Epithelial cell of prostate (primary cell): ENCODE data around the genes BBIP1, ADRA2A and VTI1A.

DNA sequence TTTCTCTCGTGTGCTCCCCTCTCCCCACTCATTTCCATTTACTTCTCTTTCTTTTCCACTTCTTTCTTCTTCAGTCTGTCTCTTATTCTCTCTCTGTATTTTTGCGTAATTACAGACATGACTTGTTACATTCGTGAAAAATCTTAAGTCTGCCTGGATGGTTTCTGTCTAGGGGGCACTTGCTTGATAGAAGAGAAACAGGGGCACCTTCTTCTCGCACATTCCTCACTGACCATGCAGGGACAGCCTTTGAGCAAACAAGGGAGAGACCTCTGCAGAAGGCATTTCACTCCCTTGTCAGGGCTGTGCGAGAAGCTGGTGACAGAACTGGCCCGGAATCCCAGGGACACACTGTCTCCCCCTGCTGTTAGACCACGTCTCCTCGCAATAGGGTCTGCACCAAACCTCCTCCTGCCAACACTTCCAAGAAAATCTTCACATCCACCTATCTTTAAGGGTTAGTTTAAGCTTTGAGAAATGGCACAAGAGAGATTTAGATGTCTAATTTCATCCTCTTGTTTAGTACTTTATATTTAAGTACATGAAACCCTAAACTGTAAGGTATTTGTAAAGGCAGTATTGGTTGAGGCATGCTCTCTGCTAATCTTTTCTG lies 36.8 kb downstream of the RBM20 start:
- RRBS, result no CpG with 5 or more reads among the region's 8 CpGs

DNA sequence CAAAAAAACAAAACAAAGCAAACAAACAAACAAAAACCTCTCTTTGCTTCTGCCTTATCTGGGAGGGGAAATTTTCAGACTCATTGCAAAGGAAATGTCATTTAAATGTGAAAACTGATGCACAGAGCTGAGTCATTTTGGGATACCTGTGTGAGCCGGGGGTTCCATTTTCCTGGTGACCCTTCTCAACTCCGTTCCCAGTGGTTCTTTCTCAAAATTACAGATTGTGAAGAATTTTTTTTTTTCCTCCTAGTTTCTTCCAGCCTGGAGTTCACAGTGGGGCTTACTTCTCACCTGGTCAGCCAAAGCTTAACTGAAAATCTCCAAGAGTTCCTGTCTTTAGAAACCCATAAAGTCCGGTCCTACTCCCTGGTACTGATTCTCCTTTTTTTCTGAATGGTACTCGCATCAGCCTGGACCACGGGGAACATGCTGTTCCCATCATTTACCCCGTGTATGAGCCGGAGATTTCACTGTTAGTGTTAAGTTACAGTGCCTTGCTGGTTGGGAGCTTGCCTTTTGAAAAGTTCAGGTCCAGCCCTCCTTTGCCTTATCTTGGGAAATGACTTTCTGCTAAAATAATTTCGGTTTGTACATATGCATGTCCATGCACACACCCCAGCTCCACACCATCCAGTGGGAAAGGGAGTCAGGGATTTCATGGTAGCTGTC lies 57.0 kb downstream of the RBM20 start:
- RRBS, result 92% methylated on average over 2 of the region's 8 CpGs

DNA sequence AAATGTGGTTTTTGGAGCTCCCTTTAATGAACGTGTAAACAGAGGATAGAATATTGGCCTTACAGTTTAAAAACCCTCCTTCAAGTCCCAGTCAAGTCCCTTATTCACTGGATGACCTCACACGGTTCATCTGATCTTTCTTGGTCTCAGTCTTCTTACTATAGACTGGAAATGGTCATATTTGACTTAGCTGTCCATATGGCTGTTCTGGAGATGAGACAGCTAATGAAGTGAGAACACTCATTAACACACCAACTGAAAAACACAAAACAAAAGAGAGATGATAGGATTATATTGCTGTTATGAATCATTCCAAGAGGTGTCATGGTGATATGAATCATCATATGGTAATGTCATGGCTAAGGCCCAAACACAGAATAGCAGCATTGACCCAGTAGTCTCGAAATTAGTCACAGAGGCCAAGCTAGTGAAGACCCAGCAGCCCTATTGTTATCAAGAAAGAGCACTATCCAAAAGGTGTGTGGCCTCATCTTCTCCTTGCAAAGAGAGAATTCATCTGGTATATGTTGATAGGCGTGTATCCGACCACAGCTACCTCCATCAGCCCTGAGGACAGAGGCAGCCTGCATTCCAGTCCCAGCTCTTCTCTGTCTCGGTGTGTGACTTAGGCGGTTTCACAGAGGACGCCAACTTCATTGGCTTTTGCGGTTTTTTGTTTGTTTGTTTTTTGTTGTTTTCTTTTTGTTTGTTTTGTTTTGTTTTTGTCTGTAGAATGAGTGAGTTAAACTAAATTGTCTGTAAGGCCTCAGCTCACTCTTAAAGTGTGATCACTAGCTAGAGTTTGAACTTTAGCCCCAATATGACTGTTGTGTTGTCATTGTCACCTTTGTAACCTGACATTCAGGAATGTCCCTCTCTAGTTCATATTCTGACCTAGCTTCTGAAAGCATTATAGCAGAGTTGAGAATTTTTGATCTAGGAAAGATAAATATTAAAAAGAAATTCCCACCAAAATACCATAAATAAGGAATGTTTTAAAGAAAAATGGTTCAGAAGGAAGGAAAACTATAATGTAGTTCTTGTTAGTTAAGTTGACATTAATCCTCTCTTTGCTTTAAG lies 97.4 kb upstream of the PDCD4 start:
- RRBS, result no CpG with 5 or more reads among the region's 9 CpGs

DNA sequence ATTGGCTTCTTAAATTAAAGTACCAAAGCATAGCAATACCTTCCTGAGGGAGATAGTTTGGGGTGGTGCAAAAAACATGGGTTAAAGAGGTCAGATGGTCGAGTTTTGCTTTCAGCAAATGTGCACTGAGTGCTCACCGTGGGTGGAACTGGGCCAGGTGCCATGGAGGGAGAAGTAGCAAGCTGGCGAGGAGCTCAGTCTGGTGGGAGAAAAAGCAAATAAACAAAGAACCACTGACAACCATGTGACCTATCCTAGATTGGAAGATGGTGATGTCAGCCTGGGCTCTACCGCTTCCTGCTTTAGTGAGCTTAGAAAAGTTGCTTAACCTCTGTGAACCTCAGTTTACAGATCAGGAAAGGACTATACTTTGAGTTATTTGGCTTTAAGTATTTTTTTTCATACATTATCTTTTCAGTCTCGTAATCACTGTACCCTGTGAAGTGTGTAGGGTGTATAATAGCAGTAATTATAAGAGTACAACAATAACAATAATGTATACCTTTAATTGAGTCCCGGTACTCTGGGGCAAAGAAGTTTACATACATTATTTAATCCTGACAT lies 69.1 kb upstream of the PDCD4 start:
- RRBS, result no CpG with 5 or more reads among the region's 6 CpGs

DNA sequence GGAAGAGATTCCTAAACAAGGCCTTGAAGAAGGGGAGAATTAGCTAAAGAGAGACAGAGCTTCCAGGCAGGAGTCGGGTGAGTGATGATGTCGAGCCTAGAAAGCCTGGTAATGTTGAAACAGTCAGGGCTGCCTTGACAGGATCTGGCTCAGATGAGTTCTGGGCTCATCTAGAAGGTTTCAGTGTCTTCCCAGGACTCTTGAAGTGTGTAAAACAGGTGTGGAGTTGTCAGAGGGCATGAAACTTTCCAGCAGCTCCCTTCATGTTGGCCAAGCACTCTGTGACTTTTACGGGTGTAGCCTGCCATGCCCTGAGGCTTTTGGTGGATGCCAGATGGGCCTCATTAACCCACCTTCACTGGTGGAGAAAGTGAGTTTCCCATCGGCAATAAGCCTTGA lies 66.5 kb upstream of the PDCD4 start:
- RRBS, result no CpG with 5 or more reads among the region's 4 CpGs

GRCh38 chr10:110820018-110820658 lies 51.6 kb upstream of the PDCD4 start:
- RRBS, result no CpG with 5 or more reads among the region's 7 CpGs

DNA sequence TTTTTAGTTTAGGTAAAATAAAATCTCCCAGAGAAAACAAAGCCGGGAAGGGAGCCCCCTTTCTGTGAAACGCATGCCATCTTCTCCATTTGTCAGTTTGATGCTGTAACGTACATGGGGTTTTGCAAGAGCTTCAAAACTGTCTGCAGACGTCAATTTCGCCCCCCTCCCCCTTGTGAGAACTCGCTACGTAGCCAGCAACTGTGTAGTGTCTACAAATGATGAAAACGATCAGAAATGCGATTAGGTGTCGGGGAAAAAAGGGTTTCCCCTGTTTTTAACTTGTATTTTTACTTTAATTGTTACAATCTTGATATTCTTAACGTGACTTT lies 972 bp downstream of the PDCD4 start:
- RRBS, result no CpG with 5 or more reads among the region's 11 CpGs

- RRBS, result under 1% methylated on average over 16 of the region's 46 CpGs
Measured at GRCh38 chr10:110918011-110919082, 633 bp downstream of the BBIP1 start.

- RRBS, result 0% methylated on average over 6 of the region's 16 CpGs
Measured at GRCh38 chr10:110919083-110919407, at the start of gene BBIP1. Gene BBIP1 (minus strand): TSS chr10:110919180.

DNA sequence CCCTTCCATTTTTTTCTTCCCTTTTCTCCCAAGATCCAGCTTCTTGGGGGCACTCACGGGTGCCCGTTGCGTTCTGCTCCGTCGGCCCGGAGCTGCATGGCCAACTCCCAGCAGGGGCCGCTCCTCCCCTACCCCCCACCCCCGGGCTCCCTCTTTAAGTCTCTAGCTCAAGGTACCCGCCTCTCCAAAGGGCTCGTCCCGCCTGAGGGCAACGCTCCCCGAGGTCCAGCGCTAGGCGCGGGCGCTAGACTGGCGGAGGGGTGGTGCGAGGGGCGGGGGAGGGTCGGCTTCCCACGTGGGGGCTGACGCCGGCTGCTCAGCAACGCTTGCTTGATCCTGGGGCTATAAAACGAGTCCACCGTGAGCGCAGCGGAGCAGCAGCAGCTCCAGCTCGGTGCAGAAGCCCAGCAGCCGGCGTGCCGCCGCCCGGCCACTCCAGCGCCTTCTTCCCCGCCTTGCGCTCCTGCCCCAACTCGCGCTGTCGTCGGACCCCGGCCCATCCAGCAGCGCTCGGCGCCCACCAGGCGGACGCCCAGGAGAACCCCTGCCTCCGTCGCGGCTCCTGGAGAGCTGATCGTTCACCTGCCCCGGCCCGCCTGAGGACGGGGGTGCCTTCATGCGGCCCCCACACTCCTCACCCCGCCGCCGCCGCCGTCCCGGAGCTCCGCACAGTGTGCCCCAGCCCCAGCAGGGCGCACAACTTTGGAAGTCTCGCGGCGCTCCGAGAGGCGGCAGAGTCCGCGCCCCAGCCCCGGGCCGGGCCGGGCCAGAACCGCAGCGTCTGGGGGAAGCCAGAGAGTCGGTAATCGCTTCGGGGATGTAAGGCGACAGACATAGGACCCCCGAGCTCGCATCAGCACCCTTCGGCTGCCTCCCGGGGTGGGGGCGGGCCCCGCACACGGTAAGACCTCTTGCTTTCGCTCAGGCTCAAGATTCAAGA lies at the start of gene ADRA2A:
Gene ADRA2A (plus strand): TSS at position 373 of the 940 bp plus-strand sequence.
- RRBS, result 1% methylated on average over 31 of the region's 88 CpGs

- RRBS, result no CpG with 5 or more reads among the region's 1 CpG
Measured at GRCh38 chr10:112241988-112242317, 41.2 kb upstream of the TECTB start.

DNA sequence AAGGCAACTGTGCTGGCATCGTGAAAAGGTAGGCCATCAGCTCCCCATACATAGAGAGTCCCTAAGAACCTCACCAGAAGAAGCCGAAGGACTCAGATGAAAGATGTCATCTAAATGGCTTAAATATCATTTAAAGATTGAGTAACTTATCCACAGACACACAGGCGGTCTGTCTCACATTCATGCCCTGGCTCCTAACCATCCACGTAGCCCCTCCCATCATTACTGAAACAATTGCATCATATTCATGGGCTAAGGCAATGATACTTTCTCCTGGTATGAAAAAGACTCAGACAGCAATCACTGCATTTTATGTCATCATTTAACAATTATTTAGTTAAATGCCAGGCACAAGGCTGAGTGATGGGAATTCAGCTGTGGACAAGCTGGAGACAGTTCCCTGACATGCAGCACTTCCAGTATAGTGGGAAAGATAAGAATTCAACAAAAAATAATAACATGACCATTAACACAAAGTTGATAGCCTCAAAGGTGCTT lies 11.2 kb upstream of the TECTB start:
- RRBS, result no CpG with 5 or more reads among the region's 4 CpGs

- RRBS, result no CpG with 5 or more reads among the region's 1 CpG
Measured at GRCh38 chr10:112309313-112309773, 26.1 kb downstream of the TECTB start.

DNA sequence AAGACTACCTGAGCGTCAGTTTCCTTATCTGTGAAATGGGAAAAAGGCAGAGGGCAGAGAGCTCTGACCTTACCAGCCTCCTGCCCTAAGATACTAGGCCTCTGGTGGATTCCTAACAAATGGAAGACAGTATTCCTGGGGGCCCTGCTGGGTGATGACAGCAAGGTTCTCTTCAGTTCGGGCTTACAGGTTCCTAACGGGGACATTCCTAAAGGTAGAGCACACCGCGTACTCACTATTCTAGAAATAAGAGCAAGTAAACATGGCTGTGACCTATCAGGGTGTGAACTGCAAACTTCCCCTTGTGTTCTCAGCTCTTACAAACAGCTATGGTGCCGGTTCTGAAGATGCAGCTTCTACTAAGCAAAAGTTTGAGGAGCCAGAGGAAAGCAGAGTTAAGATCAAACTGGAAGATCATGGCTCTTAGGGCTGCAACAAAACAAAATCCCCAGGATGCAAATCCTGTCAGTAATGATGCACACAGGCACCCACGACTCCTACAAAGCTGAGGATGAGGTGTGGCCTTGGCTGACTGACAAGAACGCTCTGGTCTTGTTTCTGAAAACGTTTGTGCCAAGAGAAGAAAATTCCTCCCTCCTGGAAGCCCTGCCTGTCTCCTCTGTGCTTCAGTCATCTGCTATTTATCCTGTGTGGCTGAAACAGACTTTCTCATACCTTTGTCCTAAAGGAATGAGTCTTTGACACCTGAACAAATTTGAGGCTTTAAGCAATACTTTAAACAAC lies 13.2 kb upstream of the ACSL5 start:
- RRBS, result no CpG with 5 or more reads among the region's 9 CpGs

DNA sequence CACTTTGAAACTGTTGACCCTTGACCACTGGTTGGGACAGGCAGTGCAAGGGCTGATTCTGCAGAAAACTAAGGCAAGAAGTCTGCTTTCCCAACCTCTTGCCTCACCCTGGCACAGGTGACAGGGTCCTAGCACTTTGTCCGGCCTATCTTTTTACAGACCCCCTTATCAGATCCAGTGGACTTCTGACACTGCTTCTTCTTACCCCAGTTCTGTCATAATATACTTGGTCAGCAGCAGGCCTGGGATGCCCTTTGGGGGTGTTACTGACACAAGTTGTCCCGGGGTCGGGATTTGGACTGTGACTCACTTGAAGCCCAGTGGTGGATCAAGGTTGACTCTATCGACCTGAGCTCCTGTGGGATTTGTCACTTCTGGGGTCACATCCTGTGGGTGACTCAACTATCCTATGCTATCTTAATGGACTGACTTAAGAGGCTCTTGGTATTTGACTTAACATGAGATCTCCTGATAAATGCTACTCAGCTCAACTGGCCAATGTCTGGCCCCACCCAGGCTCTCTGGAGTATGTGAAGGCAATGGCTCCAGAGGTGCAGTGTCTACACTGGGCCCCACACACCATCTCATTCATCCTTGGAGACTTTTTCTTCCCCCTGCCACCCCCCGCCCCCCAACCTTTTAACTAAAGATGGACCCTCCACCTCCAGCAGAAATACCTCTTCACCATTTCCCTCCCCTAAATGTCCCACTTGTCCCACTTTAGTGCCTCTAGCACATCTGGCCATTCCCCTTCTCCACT lies 6.1 kb downstream of the ACSL5 start:
- RRBS, result no CpG with 5 or more reads among the region's 5 CpGs

- RRBS, result under 1% methylated on average over 30 of the region's 76 CpGs
Measured at GRCh38 chr10:112446646-112447920, at the start of gene VTI1A. Gene VTI1A (plus strand): TSS chr10:112447215.

- RRBS, result no CpG with 5 or more reads among the region's 2 CpGs
Measured at GRCh38 chr10:112728828-112729538, 221.1 kb upstream of the TCF7L2 start.

DNA sequence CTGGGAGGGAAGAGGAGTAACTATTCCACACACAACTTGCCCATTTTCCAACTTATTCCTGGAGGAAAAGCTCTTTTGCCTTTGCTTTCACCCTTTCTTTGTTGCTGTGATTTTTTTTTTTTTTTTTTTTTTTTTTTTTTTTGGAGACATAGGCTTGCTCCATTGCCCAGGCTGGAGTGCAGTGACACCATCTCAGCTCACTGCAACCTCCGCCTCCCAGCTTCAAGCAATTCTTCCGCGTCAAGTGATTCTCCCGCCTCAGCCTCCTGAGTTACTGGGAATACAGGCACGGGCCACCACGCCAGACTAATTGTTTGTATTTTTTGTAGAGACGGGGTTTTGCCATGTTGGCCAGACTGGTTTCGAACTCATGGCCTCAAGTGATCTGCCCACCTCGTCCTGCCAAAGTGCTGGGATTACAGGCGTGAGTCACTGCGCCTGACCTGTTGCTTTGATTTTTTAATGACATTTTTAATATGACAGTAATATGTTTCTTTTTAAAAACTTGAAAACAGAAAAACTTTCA lies 192.7 kb upstream of the TCF7L2 start:
- RRBS, result no CpG with 5 or more reads among the region's 11 CpGs

GRCh38 chr10:112773427-112774025 lies 176.5 kb upstream of the TCF7L2 start:
- RRBS, result no CpG with 5 or more reads among the region's 2 CpGs

DNA sequence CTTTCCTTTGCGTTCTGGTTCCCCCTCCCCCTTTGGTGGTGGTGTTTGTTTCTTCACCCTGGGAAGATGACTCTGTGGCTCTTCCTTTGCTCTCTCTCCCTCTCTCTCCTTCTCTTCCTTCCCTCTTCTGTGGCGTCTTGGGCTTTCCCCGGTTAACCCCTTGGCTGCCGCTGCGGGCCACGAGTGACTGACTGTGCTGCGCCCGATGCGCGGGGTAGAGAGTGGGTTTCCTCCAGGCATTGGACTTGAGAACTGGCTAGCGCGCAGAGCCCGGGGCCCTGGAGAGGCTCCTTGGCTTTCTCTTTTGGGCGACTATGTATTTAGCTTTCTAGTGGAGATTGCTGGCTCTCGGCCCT lies 1.8 kb downstream of the TCF7L2 start:
- RRBS, result 0% methylated on average over 3 of the region's 15 CpGs